ENCODE measurements around the gene IFTAP.

GRCh38 chr11:35304478-35304881, 114.9 kb downstream of the SLC1A2 start:
CAGE:
- cytosol, long polyA minus RNA: no peak
- cytosol, long polyA plus RNA: no peak
- long polyA plus RNA: no peak
- nucleus, long polyA minus RNA: no peak
- nucleus, long polyA plus RNA: no peak

GRCh38 chr11:35313110-35313809, 106.1 kb downstream of the SLC1A2 start:
CAGE:
- cytosol, long polyA minus RNA: no peak
- cytosol, long polyA plus RNA: no peak
- long polyA plus RNA: no peak
- nucleus, long polyA minus RNA: no peak
- nucleus, long polyA plus RNA: no peak

DNA sequence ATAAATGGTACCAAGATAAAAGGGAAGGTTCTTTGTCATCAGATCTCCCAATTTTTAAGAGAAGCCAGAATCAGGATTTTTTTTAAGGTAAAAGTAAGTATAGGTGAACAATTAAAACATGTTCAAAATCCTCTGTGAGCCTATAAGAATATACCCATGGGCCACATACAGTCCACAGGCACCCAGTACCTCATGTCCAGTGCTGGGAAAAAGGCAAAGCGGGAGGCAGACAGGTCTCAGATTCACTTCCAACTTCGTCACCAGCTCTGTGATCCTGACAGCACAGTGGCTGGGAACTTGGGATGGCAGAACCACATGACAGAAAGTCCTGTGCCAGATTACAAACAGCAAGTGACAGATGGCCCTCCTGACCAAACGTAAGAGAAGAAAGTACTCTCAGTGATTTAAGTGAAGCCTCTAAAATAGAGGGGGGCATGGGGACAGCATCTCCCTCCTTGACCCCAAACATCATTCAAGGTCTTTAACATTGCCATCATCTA, 5.8 kb downstream of the SLC1A2 start:
CAGE:
- cytosol, long polyA minus RNA: no peak
- cytosol, long polyA plus RNA: no peak
- long polyA plus RNA: no peak
- nucleus, long polyA minus RNA: no peak
- nucleus, long polyA plus RNA: no peak

DNA sequence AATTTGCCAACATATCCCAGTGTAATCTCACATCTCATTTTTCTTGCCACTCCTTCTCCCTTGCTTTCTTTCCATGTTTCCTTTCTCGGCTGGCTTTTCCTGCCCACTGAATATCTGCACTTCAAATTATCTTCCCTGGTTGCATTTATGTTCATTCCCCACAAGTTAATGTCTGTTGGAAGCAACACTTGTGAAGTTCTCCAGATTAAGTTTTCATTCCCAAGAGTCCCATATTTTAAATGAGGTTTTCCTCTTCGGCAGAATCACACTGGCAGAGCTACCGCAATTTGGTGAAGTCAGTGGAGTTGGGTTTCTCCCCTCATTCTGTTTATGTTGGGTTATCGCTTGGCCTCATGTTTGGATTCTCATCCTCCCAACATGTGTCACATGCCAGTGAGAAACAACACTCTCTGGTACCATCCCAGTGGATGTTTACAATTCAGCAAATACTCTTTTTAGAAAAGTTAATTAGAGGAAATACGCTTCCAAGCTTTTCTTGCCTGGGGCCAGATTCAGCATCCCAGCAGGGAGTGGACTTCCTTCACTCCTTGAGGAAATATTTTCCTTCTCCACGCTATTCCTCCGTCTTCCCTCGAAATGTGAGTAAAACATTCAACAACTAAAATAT, 2.2 kb downstream of the PAMR1 start:
CAGE:
- cytosol, long polyA minus RNA: no peak
- cytosol, long polyA plus RNA: no peak
- long polyA plus RNA: no peak
- nucleus, long polyA minus RNA: no peak
- nucleus, long polyA plus RNA: no peak

DNA sequence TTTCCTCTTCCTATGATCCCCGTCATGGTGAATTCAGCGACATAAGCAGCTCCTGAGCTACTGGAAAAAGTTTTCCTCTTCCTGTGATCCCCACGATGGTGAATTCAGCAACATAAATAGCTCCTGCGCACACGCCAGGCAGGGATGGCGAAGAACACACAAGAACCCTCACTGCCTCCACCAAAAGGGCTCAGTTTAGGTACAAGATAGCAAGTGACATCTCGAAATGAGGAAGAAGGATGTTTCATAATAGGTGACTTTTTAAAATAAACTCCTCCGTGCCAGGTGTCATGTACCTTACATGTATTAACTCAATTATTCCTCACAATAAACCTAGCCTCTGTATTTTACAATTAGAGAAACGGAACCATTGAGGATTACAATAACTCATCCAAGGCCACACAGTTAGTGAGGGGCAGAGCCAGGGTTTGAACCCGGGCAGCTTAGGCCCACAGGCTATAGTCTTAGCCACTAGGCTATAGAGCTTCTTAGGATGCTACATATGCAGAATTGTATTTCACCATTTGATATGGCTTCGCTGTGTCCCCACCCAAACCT, 892 bp upstream of the PAMR1 start:
CAGE:
- cytosol, long polyA minus RNA: no peak
- cytosol, long polyA plus RNA: no peak
- long polyA plus RNA: no peak
- nucleus, long polyA minus RNA: no peak
- nucleus, long polyA plus RNA: no peak

DNA sequence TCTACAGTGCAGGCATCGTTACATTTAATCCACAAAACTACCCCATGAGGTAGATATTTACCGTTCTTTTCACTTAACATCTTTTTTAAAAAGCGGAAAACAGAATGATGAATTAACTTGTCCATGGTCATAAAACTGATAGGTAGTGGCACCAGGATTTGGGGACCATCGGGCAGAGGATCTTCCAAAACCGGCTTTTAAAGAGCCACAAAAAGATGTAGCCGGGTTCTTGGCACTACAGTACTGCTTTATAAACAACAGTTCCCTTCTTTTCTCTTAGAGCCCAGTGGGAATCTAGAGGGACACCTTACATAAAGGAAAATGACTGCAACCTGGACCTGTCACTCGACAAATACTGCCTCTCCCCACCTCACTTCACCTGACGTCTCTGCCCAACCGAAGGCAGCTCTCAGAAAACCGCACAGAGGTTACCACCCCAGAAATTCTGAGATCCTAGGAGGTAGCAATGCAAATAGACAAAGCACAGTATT, 718 bp upstream of the TRIM44 start:
CAGE:
- cytosol, long polyA minus RNA: no peak
- cytosol, long polyA plus RNA: no peak
- long polyA plus RNA: no peak
- nucleus, long polyA minus RNA: no peak
- nucleus, long polyA plus RNA: no peak

DNA sequence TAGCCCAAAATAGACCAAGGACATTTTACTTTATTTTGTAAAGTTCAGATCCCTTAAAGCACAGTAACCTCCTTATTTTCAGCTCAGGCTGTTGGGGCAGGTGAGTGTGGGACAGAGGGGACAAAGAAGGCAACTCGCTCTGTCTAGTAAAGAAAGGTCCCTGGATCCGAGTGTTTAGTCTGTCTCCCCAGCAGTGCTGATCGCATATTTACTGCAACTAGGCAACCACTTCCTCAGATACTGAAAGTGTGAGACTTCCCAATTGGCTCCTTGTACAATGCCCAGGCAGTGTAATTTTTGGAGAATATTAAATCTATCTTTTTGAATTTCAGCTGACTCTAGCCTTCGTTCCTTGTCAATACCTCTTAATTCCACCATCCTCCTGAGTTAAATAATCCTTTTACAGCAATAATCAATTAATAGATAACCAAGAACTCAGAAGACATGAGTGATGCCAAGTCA, 138.4 kb downstream of the TRIM44 start:
CAGE:
- cytosol, long polyA minus RNA: no peak
- cytosol, long polyA plus RNA: no peak
- long polyA plus RNA: no peak
- nucleus, long polyA minus RNA: no peak
- nucleus, long polyA plus RNA: no peak

CAGE:
- cytosol, long polyA minus RNA: no peak
- cytosol, long polyA plus RNA: no peak
- long polyA plus RNA: no peak
- nucleus, long polyA minus RNA: no peak
- nucleus, long polyA plus RNA: no peak
Measured at GRCh38 chr11:35971172-35972481, 27.8 kb downstream of the LDLRAD3 start.

DNA sequence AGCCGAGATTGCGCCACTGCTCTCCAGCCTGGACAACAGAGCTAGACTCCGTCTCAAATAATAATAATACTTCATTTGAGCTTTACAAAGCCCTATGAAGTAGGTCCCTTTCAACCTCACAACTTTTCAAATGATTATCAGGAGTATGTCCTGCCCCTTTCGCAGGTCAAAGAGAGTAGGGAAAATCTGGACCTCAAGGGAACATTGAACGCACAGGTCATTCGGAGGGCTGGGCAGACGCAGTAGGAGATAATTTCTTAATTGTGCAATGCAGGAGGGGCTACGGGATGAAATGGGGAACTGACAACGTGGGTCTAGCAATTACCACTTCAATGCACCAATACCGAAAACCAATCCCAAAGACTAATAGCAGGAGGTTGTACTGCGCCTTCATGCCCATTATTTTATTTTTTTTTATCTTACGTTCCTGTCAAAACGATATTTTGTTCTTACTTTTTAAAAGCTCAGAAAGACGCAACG, 439 bp downstream of the COMMD9 start:
CAGE:
- cytosol, long polyA minus RNA: no peak
- cytosol, long polyA plus RNA: no peak
- long polyA plus RNA: no peak
- nucleus, long polyA minus RNA: no peak
- nucleus, long polyA plus RNA: no peak

DNA sequence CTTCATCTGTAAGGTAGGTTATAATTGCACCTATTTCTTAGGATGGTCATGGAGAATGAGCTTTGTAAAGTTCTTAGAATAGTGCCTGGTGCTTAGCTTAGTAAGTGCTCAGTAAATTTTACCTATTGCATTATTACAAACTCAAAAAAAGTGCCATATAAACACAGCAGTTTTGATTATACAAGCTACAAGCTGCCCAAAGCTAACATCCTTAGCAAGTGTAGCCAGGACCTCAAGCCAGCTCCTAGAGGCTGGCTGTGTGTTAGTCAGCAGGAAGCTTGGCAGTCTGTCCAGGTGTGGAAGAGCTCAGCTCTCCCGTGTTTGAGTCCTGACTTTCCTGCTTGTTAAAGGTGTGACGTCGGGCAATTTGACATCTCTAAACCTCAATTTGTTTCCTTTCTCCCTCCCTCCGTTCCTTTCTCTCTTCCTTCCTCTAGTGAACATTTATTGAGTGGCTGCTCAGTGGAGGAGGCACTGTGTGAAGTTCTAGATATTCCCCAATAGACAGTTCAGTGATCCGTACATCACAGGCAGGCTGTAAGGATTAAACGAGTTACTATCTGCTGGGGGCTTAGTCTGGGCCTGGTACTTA, 68.5 kb downstream of the PRR5L start:
CAGE:
- cytosol, long polyA minus RNA: no peak
- cytosol, long polyA plus RNA: no peak
- long polyA plus RNA: no peak
- nucleus, long polyA minus RNA: no peak
- nucleus, long polyA plus RNA: no peak

GRCh38 chr11:36410966-36411846, 98.9 kb downstream of the TRAF6 start:
CAGE:
- cytosol, long polyA minus RNA: no peak
- cytosol, long polyA plus RNA: no peak
- long polyA plus RNA: no peak
- nucleus, long polyA minus RNA: no peak
- nucleus, long polyA plus RNA: no peak

DNA sequence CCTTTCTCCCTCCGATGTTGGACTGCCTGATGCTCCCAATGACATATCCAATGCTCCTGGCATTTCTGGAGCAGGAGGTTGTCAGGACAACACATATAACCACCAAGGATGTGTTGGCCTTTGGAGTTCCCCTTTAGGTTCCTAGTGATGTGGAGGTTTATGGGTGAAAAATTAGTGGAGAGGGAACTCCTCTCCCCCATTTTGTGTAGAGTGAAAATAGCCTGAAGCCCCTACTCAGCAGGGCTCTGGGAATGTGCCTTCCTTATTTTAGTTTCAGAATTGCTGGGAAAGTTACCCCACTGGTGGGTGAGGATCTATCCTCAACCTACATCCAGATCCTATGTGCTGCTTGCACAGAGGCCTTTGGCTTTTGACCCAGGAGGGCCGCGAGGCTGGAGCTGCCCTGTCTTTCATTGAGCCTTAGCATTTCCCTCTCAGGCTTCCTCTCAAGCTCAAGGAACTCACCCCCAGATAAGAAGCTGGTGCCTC, 47.0 kb downstream of the TRAF6 start:
CAGE:
- cytosol, long polyA minus RNA: no peak
- cytosol, long polyA plus RNA: no peak
- long polyA plus RNA: no peak
- nucleus, long polyA minus RNA: no peak
- nucleus, long polyA plus RNA: no peak

GRCh38 chr11:36594042-36595174, at the start of gene IFTAP:
TSS of gene IFTAP (plus strand) at chr11:36594502.
CAGE:
- cytosol, long polyA minus RNA: start-site peak on the plus strand at chr11:36594523-36594534, 22 reads
- cytosol, long polyA plus RNA: start-site peak on the plus strand at chr11:36594512-36594553, 605 and 65 reads in 2 replicates
- long polyA plus RNA: start-site peak on the plus strand at chr11:36594501-36594553, 531 and 821 reads in 2 replicates
- nucleus, long polyA minus RNA: start-site peak on the plus strand at chr11:36594511-36594537, 19 reads
- nucleus, long polyA plus RNA: start-site peak on the plus strand at chr11:36594499-36594553, 37 and 251 reads in 2 replicates

GRCh38 chr11:40290299-40290792, 1169.1 kb downstream of the LRRC4C start:
CAGE:
- cytosol, long polyA minus RNA: no peak
- cytosol, long polyA plus RNA: no peak
- long polyA plus RNA: no peak
- nucleus, long polyA minus RNA: no peak
- nucleus, long polyA plus RNA: no peak

DNA sequence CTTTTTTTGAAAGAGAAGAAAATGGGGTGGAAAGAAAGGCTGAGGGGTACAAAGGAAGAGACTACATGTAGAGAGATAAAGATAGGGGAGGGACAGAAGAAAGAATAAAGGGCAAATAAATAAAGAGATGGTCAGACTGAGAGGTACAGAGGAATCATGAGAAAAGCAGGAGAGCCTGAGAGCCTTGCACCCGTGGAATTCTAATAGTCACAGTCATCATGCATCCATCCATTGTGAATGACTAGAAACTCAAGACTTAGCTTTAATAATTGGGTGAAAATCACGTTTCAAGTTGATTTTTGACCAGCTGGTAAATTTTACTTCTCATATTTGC, 245.7 kb upstream of the LRRC4C start:
CAGE:
- cytosol, long polyA minus RNA: no peak
- cytosol, long polyA plus RNA: no peak
- long polyA plus RNA: no peak
- nucleus, long polyA minus RNA: no peak
- nucleus, long polyA plus RNA: no peak

GRCh38 chr11:43425592-43425916, 66.8 kb downstream of the TTC17 start:
CAGE:
- cytosol, long polyA minus RNA: no peak
- cytosol, long polyA plus RNA: no peak
- long polyA plus RNA: no peak
- nucleus, long polyA minus RNA: no peak
- nucleus, long polyA plus RNA: no peak

GRCh38 chr11:43547296-43548276, 133.0 kb upstream of the HSD17B12 start:
CAGE:
- cytosol, long polyA minus RNA: no peak
- cytosol, long polyA plus RNA: no peak
- long polyA plus RNA: no peak
- nucleus, long polyA minus RNA: no peak
- nucleus, long polyA plus RNA: no peak

GRCh38 chr11:43643795-43644703, 36.5 kb upstream of the HSD17B12 start:
CAGE:
- cytosol, long polyA minus RNA: no peak
- cytosol, long polyA plus RNA: no peak
- long polyA plus RNA: no peak
- nucleus, long polyA minus RNA: no peak
- nucleus, long polyA plus RNA: no peak

GRCh38 chr11:43794341-43794817, 86.3 kb upstream of the ALKBH3 start:
CAGE:
- cytosol, long polyA minus RNA: no peak
- cytosol, long polyA plus RNA: no peak
- long polyA plus RNA: no peak
- nucleus, long polyA minus RNA: no peak
- nucleus, long polyA plus RNA: no peak

DNA sequence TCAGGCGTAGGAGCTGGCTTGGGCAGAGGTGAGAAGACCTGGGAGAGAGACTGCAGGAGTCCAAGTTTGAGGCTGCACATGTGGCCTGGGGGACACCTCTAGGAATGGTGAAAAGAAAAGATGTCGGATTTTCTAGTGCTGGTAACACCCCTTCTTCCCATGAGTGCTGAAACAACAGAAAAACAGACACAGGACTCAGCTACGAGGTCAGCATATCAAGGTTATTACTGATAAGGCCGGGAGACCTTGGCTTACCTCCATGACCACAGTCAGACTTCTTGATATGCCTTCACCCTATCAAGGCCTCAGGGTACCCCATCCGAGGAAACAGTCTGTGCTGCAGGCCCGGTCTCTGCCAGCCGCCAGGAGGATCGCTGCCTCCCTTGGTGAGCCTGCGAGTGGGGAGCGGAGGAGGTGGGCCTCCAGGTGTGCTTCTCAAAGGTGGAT, 14.2 kb upstream of the C11orf96 start:
CAGE:
- cytosol, long polyA minus RNA: no peak
- cytosol, long polyA plus RNA: no peak
- long polyA plus RNA: no peak
- nucleus, long polyA minus RNA: no peak
- nucleus, long polyA plus RNA: no peak